Epidermal melanocyte (primary cell): ENCODE measurements around the genes SMG1 and ACSM3.

- RRBS: no CpG with 5 or more reads among the region's 14 CpGs
These were observed 97.6 kb downstream of the ABCC6 start for GRCh38 chr16:16125608-16126152.

DNA sequence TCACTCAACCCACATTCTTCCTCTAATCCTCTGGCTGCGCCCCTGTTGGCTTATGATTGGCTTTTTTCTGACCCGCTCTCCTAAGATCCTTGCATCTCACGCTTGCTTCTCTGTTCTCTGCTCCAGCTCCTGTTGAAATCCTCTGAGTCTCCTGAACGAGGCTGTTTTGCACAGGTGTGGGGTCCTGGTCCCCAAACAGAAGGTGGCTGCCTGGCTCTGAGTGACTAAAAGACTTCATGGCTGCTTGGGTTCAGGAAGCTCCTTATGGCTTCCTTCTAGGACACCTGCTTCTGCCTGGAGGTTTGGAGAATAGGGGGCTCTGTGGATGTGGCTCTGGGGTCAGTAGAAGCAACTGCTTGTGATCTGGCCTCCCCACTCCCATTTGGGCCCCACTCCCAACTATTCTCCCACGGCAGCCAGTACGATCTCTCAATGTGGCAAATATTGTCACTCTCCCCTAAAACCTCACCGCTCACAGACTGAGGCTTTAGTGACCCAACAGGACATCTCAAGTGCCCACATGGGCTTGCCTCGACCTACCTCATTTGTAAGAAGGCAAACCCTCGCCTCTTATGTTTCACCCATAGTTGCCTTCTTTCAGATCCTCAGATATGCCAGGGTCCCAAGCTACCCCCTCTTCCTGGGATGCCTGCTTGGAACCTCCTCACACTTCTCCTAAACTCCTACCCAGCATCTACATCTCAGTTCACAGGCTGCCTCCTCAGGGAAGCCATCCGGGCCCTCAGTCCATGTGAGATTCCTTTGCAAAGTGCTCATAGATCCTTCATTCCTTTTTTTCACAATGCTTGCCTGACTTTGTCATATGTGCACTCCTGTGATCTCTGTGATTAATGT, 282.7 kb downstream of the XYLT1 start:
- RRBS: no CpG with 5 or more reads among the region's 10 CpGs

DNA sequence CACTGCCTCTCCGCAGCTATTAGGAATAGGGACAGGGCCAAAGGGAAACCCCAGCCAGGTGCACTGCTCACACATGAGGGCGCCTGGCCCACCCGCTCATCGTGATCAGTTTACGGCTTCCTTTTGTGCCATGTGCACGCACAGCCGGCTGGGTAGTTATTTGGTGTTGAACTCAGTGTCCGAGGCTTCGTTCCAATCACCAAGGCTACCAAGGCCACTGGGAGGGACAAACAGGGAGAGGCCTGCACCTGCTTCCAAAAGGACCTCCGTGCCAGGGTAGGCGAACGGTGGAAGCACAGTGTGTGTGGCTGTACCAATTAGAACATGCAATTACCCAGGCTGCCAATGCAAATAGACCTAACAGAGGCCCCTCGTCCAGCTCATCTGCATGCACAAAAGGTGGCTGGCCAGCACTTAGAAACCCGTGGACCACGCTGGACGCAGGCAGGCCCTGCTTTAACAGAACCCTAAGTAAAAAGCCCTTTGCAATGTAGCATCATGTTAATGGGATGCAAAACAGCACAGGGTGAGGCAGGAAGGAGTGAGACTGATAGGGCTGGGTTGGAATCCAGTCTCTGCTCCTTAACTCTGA, 204.1 kb downstream of the XYLT1 start:
- RRBS: no CpG with 5 or more reads among the region's 16 CpGs

DNA sequence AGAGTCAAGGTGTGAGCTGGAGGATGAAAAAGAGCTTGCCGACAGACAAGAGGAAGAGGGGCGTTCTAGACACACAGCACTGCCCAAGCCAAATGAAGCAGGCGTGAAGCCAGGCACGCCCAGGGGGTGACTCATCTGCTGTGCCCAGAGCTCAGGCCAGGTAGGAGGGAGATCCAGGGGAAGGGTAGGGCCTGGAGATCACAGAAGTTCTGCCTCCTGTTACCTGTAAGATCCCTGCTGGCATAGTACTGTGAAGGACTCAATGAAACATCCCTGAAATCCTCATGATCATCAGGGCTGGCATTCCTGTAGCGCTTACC, 158.7 kb downstream of the XYLT1 start:
- RRBS: no CpG with 5 or more reads among the region's 5 CpGs

DNA sequence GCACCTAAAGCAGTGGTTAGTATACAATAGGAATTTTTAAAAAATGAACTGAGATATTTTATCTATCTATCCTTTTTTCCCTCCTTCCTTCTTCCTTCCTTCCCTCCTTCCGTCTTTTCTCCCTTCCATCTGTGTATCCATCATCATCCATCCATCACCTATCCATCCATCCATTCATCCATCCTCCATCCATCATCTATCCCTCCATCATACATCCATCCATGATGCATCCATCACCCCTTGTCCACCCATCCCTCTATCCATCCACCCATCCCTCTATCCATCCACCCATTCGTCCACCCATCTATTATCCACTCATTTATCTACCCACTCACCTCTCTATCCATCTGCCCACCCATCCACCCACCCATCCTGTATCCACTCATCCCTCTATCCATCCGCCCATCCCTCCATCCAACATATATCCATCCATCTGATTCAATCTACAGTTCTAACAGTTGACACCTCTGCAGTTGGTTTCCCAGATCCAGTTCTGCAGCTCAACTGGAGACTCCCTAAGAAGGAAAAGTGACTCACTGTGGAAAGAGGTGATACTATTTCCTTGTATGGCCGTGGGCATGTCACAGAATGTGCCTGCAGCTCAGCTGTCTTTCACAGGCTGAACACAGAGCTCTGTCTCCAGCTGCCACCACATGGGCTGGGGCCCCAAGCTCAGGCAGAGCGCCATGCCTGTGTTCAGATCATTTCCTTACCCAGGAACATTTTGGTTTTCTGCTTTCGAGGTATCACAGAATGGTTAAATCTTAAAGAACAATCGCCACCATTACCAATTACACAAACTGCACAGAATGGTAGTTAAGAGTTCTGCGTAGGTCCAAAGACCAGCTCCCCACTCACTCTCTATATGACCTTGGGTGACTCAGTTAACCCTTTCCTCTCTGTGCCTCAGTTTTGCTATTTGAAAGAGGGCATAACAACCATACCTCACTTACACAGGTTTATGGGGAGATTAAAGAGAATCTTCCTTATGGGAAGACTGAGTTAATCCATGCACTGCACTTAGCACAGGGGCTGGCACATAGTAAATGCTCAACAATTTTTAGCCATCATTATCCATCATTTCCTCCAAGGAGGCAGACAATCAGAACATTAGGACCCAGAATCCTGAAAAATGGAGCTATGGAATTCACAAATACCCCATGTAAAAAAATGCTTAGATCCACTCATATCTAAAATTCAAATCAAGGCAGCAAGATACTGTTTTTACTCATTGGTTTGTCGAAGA, 130.6 kb downstream of the XYLT1 start:
- RRBS: no CpG with 5 or more reads among the region's 9 CpGs

DNA sequence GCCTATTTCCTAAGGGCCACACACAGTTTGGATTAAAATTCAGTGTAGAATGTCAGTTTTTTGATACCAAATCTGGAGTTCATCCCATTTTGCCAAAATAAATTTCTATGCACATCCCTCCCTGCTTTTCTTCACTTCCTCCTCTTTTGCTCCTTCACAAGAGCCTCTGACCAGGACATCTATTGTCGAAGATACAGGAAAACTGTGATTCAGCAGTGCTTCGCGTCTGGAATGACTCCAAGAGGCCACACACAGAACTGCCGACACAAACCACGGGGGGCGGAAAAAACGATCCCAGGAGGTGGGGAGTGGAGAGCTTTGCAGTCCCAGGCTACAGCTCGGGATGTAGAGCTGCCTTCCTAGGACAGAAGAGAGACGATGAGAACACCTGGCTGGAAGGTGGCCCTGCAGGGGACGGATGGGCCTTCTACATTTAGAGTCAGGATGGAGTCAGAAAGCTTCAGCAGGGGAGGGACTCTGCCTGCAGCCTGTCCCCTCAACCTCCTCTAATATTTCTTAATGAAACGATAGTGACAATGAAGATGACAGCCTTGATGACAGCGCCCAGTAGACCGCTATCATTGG, 102.8 kb downstream of the XYLT1 start:
- RRBS: no CpG with 5 or more reads among the region's 13 CpGs

- RRBS: no CpG with 5 or more reads among the region's 13 CpGs
These were observed 61.9 kb downstream of the XYLT1 start for GRCh38 chr16:17408747-17409378.

- RRBS: no CpG with 5 or more reads among the region's 13 CpGs
These were observed 21.8 kb downstream of the XYLT1 start for GRCh38 chr16:17448891-17449507.

DNA sequence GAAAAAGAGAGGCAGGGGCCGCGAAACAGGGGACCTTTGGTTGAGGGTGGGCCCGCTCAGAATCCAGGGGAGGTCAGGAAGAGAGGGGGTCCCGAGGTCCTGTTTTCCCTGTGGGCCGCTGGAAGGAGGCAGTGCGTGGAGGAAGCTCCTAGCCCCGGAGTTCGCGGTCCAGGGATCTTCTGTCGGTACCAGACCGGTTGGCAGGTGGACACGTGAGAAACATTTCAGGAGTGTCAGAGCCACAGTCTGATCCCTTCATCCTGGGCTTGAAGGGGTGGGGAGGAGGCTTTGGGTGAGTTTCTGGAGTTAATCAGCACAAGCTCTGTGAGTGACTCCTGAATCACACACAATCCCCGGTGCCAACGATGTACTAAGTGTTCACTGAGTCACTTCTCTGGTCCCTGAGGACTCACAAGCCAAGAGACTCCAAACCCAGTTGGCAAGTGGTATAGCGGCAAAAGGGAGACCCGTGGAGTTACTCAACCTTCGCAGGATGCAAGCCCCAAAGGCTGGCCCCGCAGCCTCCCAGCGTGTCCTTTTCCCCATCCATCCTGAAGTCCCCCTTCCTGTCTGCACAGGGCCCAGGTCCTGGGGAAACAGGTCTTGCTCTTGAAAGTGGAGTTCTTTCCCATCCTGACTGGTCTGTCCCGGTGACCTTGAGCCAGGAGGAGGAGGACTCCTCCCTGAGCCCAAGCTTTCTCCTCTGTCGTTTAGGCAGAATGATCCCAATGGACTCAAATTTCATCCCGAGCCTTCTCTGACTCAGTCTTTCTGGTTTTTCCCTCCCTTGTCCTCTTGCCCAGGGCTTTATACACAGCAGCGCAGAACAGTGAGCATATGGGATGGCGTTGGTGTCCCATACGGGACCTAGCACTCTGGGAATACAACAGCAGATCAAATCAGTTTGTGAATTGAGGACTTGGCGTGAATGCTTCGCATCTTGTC, 650 bp upstream of the XYLT1 start:
- RRBS: 1% methylated on average over 4 of the region's 27 CpGs

GRCh38 chr16:18580505-18580704, 18.5 kb upstream of the NOMO2 start:
- RRBS: no CpG with 5 or more reads among the region's 2 CpGs

DNA sequence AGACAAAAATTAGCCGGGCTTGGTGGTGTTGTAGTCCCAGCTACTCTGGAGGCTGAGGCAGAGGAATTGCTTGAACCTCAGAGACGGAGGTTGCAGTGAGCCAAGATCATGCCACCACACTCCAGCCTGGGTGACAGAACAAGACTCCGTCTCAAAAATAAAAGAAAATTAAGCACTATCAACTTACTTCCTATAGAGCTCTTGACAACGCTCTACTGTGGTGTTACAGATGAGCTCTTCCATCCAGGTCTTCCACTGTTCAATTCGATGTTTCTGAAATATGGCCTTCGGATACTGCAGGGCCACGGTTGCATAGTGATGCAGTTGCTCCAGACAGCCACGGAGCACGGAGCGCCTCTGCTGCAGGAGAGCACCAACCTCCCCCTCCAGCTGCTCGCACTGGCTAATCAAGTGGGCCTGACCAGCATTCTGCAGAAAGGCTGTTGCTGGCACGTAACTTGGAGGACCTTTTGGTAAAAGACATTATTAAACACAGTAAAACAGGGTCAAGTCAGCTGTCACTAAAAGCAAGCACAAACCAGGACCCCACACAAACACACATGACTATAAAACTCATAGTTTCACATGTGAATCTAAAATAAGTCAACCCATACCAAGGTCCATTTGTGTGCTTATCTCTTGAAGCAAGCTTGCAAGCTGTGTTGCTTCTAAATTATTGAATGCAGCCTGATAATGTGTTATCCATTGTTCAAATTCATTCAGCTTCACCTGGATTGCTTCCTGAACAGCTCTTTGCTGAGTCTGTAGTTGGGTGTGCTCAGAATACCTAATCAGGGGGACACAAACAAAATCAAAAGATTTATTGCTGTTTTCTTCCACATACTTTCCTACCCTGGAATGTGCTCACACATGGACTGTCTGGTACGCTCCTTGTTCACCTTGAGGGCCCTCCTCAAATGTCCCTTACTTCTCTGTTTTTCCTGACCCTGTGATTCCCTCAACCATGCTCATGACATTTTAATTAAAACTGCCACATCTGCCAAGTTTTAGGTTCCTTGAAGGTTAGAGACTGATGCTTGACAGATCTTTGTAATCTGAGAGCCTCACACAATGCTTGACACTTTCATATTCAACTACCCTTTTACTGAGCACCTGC, 34.8 kb upstream of the ARL6IP1 start:
- RRBS: no CpG with 5 or more reads among the region's 13 CpGs

- RRBS: 4% methylated on average over 10 of the region's 114 CpGs
These were observed at the start of gene SMG1 for GRCh38 chr16:18925246-18926502. Gene SMG1, minus strand, starts transcription at chr16:18926408.

DNA sequence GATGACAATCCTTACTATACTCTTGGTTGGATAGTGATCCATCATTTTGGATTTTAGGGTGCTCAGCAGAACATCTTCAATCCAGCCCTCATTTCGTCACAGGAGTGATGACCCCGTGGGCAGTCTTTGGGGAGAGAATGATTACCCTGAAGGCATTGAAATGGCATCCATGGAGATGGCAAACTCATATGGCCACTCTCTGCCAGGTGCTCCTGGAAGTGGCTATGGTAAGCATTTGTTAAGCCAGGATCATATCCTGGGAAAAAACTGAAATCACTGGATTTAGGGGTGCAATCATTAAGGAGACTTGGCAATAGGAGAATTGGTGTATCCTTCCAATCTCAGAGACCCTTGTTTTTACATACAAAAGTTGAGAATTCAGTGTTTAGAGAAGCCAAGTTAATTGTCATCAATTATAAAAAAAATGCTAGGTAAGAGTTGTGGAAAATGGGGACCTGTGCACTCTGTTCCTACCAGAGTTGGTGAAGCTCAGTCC, 26.4 kb downstream of the TMC5 start:
- RRBS: no CpG with 5 or more reads among the region's 2 CpGs

- RRBS: no CpG with 5 or more reads among the region's 22 CpGs
These were observed 611 bp downstream of the IQCK start for GRCh38 chr16:19718641-19719123.

GRCh38 chr16:19766001-19766608, 48.0 kb downstream of the IQCK start:
- RRBS: no CpG with 5 or more reads among the region's 6 CpGs

DNA sequence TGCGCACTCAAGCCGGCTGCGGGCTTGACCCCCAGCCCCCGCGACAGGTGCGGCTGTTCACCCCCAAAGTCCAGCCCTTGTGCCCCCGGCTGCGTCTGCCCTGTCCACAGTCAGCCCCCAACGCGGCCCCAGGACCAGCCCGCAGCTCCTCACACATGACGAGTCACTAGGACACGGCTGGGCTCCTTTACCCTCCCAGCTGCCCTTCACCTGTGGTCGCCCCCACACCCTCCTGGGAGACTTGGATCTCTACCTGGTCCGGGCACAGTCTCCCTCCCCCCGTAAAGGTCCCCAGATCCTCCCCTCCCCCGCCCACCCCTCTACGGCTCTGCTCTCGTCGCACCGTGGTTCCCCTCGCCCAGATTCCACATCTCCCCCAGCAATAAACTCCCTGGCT, 444 bp downstream of the GPRC5B start:
- RRBS: 5% methylated on average over 5 of the region's 22 CpGs

- RRBS: no CpG with 5 or more reads among the region's 13 CpGs
These were observed at the start of gene ACSM3 for GRCh38 chr16:20763379-20764596. Gene ACSM3, plus strand, starts transcription at chr16:20764014.

GRCh38 chr16:20856713-20857497, 43.3 kb downstream of the DCUN1D3 start:
- RRBS: no CpG with 5 or more reads among the region's 4 CpGs

DNA sequence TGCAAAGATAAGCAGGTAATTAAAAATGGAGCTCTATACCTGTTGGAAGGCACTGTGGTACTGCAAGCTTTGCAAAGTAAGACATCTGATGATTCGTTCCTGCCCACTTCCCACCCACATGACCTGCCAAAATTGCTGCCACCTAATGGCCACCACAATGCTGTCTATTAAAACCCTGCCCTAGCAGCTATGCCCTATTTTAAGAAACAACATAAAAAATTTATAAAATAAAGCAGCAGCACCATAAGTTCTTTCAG, 25.3 kb downstream of the DCUN1D3 start:
- RRBS: no CpG with 5 or more reads among the region's 1 CpG

GRCh38 chr16:20899139-20899627, 975 bp downstream of the DCUN1D3 start:
- RRBS: no CpG with 5 or more reads among the region's 5 CpGs